Neural progenitor cell (in vitro differentiated cells): ENCODE measurements around the genes MRPL2, CUL9 and TTBK1.

- RAMPAGE, long total RNA: no peak
Measured at GRCh38 chr6:41735802-41736075, 331 bp upstream of the TFEB start.

DNA sequence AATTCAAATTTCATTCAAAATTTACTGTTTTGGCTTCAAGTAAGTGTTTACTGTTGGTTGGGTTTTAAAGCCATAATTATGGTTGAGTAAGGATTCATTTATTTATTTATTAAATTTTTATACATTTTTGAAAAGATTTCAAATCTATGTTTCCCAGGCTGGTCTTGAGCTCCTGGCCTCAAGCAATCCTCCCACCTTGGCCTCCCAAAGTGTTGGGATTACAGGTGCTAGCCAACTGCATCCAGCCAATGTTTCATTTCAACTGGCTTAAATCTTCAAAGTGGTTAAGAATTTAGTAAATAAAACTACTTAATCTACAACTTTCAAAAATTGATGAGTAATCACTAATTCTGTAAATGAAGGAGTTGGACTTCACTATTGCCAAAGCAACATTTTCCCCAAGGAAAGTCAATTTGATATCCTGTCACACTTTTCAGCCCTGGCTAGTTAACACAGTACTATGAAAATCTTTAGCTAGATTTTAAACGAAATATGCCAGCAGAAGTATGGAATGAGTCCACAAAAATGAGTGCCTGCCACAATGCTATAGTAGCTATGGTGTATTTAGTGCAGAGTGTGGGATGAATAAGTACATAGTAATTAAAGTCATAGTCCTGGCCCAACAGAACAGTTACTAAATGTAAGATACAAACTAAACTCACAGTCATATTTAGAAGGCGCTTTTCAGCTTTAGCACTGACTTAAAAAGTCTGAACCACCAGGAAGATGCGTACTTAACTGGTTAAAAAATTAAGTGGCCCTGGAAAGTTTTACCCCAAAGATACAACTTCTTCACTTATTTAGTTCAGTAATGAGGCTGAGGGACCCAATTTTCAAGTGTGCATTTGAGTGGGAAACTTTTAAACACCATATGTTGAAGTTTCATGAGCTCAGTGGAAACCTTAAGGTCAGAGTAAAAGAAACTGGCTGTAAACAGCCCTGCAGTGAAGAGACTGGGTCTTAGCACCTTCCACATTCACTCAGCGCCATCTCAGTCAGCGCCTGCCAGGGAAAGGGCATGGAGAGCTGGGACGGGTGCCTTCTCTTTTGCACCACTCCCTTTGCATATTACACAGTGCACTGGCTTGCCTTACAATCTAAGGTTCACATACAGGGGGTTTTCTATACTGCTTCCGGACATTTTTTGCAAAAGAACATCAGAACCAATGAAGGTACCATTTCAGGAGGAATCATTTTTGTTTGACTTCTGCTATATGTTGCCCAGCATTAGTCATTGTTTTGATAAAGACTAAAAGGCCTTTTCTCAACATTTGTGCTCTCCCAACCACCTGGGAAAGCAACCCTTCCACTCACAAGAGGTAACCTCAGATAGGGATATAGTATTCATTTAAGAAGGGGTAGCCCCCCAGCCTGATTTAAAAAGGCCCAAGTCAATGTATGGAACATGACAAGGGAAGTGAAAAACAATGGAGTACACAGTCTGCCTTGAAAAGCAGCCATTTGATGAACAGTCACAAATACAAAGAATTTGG lies 4.2 kb downstream of the TOMM6 start:
- RAMPAGE, long total RNA: no peak

GRCh38 chr6:41935423-41936022 lies 6.1 kb downstream of the CCND3 start:
- RAMPAGE, long total RNA: no peak

- RAMPAGE, long total RNA: no peak
Measured at GRCh38 chr6:41953289-41953845, 11.8 kb upstream of the CCND3 start.

GRCh38 chr6:42007534-42008290 lies 42.6 kb upstream of the TAF8 start:
- RAMPAGE, long total RNA: no peak

DNA sequence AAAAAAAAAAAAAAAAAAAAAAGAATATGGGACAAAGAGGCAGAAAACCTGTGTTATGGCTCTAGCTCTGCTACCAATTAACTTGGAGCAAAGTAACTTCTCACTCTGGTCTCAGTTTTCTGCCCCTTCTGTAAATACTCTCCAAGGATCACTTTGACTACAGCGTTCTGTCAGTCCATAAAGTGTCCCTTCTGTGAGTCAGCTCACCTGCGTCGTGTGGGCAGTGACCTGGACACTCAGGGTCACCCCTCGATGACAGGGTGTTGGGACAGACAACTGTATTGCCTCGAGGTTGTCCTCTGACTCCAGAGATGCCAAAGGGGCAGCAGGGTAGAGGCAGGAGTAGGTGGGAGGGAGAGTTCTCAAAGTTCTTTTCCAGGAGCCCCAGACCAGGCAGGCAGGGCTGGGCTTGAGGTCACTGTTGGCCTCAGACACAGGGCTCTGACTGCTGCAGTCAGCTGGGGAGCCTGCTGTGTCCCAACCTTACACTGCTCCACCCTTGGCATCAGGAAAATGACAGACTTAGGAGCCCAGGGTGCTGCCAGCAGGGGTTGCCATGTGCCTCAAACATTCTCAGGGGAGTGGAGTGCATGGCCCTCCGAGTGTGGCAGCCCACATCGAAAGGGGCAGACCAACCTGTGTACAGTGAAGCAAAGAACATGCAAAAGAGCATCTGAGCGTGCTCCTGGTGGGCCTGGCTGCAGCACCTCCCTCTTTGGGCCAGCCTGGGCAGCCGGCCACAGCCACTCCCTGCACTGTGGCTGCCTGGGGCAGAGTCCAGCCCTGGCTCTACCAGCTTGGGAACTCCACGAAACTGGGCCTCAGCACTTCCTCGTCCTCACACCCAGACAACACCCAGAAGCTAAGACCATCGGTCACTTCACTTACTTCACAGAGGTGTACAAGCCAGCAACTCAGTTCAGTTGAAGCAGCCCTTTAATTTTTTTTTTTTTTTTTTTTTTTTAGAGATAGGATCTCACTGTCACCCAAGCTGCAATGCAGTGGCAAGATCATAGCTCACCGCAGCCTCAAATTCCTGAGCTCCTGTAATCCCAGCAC lies 24.2 kb downstream of the C6orf132 start:
- RAMPAGE, long total RNA: no peak

DNA sequence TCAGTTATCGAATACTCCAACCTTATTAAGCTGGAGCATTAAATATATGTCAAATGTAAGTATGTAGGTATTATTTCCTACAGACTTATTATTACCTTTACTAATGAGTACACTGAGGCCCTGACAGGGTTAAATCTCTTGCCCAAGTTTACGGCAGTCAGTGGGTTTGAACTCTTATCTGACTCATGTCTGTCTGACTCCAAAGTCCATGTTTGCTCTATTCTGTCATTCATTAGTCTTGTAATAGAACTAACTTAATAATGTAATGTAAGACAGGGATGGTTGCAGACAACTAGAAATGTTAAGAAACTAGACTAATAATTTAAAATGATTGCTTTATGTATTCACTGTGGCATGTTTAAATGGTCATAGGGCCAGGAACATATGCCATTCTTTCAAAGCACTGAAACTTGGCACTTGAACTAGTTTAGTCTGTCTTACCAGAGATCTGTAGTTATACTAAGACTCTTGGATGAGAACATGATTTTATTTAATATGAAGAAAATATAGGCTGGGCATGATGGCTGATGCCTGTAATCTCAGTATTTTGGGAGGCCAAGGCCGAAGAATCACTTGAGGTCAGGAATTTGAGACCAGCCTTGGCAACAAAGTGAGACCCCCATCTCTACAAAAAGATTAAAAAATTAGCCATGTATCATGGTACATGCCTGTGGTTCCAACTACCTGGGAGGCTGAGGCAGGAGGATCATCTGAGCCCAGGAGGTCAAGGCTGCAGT lies 9.7 kb upstream of the GUCA1B start:
- RAMPAGE, long total RNA: no peak

DNA sequence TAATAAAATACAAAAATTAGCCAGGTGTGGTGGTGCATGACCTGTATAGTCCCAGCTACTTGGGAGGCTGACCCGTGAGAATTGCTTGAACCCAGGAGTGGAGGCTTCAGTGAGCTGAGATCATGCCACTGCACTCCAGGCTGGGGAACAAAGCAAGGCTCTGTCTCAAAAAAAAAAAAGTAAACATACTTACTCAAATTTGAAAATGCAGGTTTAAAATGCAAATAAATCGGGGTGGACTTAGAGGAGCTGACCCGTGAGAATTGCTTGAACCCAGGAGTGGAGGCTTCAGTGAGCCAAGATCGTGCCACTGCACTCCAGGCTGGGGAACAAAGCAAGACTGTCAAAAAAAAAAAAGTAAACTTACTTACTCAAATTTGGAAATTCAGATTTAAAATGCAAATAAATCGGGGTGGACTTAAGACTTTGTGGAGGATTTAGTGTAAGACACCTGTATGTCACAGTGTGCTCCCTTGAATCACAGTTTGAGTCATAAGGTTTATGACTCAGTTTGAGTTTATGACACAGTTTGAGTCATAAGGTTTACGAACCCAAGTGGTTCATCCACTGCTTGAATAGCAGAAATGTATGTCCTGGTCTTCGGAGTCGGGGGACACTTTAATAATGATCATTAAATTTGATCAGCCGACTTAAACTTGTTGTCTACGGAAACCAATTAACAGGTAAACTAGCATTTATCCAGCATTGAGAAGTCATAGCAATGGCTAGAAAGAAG lies 6.7 kb upstream of the MRPS10 start:
- RAMPAGE, long total RNA: no peak

- RAMPAGE, long total RNA: no peak
Measured at GRCh38 chr6:42443685-42444099, 8.0 kb downstream of the TRERF1 start.

DNA sequence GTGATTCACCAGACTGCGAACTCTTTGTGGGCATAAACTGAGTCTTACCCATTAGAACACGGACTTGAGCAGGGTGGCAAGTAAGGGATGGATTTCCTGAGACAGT lies 733 bp upstream of the PPP2R5D start:
- RAMPAGE, long total RNA: no peak

- RAMPAGE, long total RNA: no peak
Measured at GRCh38 chr6:43024388-43025370, 3.3 kb downstream of the RRP36 start.

DNA sequence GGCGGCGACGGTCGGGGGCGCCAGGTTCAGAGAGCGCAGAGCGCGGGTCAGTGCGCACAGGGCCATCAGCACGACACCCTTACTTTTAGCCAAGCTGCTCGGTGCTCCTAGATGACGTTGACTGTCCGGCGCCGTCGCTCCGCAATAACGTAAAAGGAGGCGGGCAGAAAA lies at the start of gene MRPL2:
TSS of gene MRPL2 (minus strand) at position 119 of the 171 bp plus-strand sequence.
- RAMPAGE, long total RNA: start-site peak on the minus strand centred at position 104 of the sequence, 47 bp wide, 15 and 530 reads in 2 replicates

DNA sequence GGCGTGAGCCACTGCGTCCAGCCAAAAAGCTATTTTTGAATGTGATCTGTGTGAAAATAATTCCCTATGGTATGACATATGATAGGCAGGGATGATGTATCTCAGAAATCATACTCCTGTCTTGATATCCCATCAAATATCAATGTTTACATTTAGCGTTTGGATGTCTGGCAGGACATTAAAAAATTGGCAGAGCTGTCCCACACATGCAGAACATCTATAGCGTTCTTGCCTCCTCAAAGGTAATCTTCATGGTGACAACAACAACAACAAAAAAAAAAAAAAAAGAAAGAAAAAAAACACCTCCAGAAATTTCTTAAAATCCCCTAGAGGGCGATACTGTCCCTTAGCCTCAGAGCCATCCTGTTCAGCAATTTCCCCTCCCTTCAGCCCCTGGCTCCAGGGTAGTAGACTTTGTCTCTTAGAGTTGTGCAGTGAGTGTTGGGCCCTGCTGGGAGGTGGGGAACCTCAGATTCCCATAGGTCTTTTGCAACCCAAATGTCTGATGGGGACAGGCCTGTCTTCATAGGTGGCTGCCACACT lies 6.2 kb upstream of the PTK7 start:
- RAMPAGE, long total RNA: no peak

DNA sequence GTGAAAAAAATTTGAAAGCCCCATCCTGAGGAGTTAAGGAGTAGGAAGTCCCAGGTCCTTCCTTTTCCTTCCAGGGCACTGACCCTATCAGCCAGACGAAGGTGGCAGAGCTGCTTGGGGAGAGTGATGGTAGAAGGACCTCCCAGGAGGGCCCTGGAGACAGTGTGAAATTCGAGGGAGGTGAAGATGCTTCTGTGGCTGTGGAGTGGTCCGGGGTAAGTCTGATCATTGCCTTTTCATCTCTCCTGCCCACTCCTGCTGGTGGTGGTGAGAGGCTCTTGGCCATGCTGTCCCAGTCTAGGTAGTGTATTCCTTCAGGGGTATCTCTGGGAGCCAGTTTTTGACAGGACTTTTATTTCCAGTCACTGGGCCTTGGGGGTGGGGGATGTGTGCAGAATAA lies 3.4 kb upstream of the PTK7 start:
- RAMPAGE, long total RNA: no peak

DNA sequence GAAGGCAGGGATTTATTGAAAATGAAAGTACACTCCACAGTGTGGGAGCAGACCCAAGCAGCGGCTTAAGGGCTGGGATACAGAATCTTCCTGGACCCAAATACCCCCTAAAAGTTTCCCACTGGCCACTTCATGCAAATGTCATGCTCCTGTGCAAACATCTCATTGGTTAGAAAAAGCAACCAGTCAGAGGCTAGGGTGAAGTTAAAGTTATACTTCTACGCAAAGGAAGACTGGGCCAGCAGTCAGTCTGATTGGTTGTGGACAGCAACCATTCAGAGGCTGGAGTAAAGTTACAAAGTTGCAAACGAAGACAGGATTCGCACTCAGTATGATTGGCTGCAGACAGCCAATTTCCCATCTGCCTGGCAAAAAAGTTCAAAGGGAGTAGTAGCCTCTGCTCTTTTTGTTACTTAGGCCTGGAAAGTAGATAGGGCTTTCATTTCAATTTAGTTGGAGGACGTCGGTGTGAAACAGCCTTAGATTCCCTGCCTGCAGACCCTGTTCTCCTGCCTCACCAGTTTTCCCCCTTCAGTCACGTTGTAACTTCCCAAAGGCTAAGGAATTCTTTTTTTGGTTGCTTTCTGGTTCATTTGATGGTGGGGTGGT lies 17.8 kb downstream of the PTK7 start:
- RAMPAGE, long total RNA: no peak

GRCh38 chr6:43181749-43182784 lies at the start of gene CUL9:
CUL9 (plus strand) TSS chr6:43182196.
- RAMPAGE, long total RNA: no peak

DNA sequence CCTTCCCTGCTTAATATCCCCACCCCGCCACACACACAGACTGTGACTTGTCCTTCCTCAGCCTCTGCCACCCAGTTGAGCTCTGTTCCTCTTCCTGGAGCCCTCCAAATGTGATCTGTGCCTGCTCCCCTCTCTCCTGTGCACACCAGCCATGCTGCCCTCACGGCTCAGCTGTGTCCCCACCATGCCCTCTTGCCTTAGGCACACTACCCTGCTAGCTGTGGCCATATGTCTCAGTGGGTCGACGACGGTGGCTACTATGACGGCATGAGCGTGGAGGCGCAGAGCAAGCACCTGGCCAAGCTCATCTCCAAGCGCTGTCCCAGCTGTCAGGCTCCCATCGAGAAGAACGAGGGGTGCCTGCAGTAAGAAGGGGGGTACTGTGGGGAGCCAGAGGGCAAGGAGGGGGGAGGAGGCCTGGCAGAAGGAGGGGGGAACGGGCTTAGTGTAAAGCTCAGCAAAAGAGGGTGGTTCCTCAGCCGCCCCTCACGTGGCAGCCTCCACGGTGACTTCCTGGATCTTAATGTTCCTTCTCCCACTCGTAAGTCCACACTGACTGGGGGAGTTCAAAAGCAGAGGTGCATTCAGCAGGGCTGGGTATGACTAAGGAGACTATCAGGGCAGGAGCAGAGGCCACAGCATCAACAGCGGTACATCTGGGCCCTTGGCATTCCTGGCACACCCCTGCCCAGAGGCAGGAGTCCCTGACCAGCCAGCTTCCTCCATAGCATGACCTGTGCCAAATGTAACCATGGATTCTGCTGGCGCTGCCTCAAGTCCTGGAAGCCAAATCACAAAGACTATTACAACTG lies 8.1 kb downstream of the DNPH1 start:
- RAMPAGE, long total RNA: no peak

DNA sequence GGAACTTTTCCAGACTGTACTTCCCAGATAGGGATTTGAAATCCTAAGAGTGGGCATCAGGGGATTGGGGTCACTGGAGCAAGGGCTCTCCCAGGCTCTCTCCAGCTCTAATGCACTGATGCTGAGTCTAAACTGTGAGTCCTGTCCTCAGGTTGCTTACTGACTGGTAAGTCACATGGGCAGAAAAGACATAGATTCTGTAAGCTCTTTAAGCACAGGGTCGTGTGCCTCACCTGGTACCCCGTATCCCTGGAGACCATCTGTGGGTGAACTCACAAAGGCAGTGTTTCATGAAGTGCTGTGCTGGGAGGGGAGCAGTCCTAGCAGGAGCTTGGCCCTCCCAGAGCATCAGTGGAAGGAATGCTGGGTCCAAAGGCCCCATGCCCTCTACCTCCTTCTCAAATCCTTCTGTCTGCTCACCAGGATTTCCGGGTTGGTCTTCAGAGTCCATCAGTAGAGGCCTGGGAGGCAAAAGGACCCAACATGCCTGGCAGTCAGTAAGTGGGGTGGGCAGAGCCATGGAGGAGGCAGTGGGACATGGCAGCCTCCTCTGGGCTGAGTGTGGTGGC lies 5.5 kb downstream of the DNPH1 start:
- RAMPAGE, long total RNA: no peak

- RAMPAGE, long total RNA: no peak
Measured at GRCh38 chr6:43243053-43243791, at the start of gene TTBK1. TTBK1 (plus strand) TSS chr6:43243481.

- RAMPAGE, long total RNA: no peak
Measured at GRCh38 chr6:43247171-43247869, 4.0 kb downstream of the TTBK1 start.